SUDHL5 (cell line): ENCODE measurements around the gene PITPNC1.

DNA sequence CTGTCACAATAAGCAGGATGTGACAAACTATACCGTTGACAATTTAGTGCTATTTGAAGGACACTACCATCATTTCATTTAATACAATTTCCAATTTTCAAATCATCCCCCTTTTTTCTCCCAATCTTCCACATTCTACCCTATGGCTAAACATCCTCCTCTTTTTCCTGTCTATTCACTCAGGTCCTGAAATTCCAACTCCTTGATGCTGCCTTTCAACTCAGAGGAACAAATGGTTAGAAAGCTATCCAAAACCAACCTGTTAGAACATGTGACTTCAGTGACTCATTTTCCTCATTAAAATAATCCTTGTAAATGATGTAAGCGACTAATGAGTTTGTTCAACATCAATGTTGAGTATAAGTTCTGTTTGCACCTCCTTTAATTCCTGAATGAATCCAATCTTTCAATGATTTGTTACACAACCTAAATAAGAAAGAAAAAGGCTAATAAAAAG, 5.5 kb downstream of the PSMD12 start:
- PRO-cap = no peak

DNA sequence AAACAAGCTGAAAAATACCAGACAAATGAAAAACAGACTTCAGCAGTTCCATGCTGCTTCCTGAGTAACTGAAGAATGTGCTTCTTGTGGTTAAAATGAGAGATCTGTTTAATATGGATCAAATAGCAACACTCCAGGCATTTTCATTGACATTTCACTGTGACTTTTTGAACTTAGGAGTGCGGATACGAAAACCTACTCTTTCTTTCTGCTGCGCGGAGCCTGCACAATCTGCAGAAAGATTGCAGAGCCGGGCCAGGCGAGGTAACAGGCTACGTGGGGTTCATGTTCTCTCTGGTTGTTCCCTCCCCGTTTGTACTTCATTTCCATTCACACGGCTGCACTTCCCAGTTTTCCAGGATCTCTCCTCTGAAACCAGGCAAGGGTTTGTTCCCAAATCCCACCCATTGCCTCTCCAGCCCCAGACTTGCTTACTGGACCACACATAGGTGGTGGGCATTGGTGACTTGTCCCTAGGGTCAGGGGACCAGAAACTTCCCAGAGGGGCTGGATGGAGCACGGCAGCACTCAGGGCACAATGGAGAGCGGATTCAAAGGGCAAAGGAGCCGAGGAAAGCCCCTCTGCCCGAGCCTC, 462 bp upstream of the PITPNC1 start:
- PRO-cap = unidirectional peak, plus-strand start at position 227 of the sequence

DNA sequence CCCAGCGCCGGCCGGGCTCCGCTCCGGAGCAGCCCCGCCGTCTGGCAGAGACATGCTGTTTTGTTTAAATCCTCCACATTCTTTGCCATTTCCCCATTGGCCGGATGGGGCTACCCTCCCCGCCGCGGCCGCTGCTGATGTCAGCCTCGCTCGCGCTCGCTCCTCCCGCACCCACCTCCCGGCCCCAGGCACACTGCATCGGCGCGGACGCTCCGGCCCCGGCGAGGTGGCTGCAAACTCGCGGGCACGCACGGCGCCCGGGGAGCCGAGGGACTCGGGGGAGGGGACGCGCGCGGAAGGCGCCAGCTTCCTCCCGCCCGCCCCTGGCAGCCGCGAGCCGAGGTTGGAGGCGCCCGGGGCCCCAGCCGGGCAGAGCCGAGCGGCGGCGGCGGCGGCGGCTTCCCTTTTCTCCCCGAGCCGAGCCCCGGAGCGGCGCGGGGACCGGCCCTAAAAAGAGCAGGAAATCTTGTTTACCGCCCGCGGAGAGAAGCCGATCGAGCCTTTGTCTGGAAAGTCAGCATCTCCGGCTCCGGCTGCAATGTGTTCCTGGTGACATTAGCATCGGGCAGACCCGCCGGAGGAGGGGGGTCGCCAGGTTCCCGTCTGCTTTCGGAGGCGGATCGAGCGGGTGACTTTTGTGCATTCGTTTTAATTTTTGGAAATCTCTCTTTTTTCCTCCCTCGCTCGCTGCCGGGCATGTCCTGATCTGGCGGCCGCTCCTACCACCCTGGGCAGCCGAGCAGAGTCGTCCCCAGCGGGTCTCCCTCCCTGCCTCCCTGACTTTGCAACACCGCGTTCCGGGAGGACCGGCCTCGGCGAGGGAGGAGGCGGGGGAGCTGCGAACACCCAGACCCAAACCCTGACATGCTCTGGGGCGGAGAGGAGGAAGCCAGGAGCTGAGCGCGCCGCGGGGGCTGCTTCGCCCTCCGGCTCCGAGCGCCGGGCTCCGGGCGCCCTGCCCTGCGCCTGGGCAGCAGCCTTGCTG, at the start of gene PITPNC1:
Gene PITPNC1, plus strand, starts transcription at position 165 of the 985 bp plus-strand sequence.
- PRO-cap = bidirectional peak, plus-strand start at position 268 of the sequence, minus-strand start at position 36 of the sequence; bidirectional peak, plus-strand start at position 862 of the sequence, minus-strand start at position 866 of the sequence

DNA sequence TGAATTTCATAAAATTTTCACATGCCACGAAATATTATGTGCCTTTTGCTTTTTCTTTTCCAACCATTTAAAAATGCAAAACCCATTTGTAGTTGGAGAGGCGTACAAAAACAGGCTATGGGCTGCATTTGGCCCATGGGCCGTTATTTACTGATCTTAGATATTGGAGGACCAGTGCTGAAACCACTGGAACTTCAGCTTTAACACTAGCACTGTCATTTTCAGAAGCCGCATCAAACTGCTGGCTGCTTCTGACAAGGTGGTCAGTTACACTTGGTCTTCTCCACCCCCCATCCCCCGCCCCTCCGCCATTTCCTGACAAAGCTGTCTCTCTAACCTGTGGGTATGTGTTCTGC, 25.1 kb downstream of the PITPNC1 start:
- PRO-cap = no peak

DNA sequence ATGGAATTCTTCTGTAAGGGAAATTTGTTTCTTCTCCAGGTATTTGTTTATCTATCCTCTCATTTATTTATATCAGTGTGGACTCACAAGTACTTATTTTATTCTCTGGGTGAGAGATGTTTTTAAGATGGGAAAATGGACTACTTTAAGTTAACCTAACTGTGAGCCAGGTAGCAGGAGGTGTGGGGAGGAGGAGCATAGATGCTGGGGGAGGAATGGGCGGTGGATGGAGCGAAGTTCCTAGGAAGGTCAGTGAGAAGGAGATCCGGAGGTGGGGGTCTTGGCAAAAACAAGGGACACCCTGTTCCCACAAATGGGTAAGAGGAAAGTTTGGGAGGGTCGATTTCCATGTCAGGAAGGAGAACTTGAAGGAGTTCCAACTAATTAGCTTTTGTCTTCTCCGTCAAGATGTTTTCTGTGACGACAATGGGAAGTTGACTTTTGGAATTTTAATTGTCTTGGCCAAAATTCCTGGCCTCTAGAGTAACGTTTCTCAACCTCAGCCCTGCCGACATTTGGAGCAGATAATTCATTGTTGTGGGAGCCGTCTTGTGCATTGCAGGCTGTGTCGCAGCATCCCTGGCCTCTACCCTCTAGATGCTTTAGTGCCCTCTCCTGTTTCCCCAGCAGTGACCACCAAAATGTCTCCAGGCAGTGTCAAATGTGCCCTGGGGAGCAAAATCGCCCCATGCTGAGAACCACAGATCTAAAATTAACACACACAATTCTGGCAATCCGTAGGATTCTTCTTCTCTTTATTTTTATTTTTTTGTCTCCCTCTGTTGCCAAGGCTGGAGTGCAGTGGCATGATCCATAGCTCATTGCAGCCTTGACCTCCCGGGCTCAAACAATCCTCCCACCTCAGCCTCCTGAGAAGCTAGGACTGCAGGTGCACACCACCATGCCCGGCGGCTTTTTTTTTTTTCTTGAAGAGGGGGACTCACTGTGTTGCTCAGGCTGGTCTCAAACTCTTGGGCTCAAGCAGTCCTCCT, 97.1 kb downstream of the PITPNC1 start:
- PRO-cap = no peak

DNA sequence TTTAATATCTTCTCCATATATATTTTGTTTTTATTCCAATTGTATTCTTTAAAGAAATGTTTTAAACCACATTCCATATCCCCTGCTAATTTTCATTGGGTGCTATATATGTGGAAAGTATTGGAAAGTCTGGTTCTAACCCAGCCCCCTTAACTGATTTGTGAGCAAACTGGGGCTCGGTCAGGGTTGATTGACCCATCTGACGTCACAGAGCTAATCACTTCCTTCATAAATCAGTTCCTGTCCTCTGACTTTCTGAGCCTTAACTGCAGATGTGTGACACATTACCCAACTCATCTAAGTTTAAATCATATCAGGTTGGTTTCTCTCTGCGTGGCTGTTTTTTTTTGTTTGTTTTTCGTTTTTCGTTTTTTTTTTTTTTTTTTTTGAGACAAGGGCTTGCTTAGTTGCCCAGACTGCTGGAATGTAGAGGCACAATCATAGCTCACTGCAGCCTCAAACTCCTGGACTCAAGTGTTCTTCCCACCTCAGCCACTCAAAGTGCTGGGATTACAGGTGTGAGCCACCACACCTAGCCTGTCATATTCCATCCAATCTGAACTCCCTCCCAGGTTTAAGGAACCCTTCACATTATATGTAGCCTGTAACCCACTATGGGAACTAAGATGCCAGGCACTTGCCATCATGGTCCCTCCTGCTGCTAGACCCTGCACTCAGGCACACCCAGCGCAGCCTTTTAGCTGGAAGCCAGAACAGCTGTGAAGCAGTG, 7.1 kb upstream of the BPTF start:
- PRO-cap = bidirectional peak, plus-strand start at position 432 of the sequence, minus-strand start at position 162 of the sequence; bidirectional peak, plus-strand start outside the sequence, minus-strand start at position 663 of the sequence

DNA sequence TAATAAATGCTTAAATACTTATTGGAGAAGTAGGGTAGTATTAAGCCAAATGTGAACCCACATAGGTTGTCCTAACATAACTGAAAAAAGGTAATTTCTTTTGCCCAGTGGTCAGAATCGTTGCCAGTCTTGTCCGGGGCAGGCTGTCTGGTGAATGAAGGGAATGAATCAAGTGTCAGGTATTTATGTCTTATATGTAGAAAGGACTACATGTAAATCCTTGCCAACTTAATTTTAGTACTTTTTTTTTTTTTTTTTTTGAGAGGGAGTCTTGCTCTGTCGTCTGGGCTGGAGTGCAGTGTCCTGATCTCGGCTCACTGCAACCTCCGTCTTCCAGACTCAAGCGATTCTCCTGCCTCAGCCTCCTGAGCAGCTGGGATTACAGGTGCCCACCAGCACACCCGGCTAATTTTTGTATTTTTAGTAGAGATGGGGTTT, 2.4 kb downstream of the BPTF start:
- PRO-cap = bidirectional peak, plus-strand start at position 132 of the sequence, minus-strand start at position 156 of the sequence; unidirectional peak, minus-strand start at position 354 of the sequence

GRCh38 chr17:67993350-67994258, 2.7 kb downstream of the C17orf58 start:
- PRO-cap = bidirectional peak, plus-strand start at chr17:67993806, minus-strand start at chr17:67993513; unidirectional peak, plus-strand start at chr17:67993856

GRCh38 chr17:68267642-68268361, 20.0 kb downstream of the AMZ2 start:
- PRO-cap = no peak

DNA sequence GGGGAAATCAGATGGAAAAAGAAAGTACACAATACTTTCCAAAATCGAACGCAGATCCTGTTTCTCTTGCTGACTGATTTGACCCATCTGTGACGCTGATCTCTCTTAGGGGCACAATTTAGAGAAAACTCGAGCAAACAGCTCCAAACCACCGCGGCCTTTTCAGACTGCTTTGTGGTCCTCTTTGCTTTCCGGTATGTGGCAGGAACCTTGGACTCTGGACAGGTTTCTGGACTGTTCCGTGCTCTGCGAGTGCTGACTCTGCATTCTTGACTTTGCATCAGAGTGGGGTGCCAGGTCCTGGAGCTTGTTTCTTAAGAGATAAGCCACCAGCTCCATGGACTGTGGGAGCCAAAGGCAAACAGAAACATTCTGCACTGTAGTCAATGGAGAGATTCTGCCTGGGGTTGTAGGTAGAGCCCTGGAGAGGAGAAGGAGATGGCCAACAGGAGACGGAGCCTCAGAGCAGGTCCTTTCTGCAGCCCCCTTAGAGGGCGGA, 65.7 kb downstream of the WIPI1 start:
- PRO-cap = no peak

- PRO-cap = unidirectional peak, plus-strand start at chr17:68457934; unidirectional peak, plus-strand start at chr17:68458182
Measured at GRCh38 chr17:68457735-68458424, 584 bp upstream of the WIPI1 start.

DNA sequence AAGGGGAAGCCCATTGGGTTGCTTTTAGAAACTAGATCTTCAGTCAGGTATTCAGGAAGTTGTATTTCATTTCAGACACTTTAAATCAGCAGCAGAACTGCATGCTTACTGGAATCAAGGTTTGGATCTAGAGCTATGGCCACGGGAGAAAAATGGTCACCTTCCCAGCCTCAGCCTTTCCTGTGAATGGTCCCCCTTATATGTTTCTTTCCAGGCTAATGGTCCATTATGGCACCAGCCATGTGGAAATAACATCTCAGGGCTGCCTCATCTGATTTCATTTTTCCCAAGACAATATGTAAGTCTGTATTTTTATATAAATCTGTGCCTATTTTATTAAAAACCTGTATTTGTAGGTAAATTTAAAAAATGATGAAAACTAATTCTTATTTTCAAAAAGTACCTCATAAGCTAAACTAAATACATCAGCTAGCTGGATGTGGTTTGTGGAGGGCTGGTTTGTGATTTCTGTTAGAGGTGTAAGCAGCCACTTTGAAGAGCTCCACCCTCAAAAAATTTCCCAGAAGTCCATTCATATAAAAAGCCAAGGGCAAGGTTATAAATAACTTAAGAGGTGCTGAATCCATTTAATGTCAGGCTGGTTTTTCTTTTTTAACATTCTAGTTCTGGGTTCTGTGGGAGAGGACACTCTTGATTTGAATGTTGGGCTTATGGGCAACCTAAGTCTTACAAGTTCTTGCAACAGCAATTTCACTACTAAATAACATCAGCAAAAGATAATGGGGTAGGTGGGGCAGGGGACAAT, 3.2 kb upstream of the WIPI1 start:
- PRO-cap = bidirectional peak, plus-strand start at position 615 of the sequence, minus-strand start at position 614 of the sequence

- PRO-cap = no peak
Measured at GRCh38 chr17:68468106-68468805, 11.0 kb upstream of the WIPI1 start.

- PRO-cap = no peak
Measured at GRCh38 chr17:68491803-68492567, 20.2 kb upstream of the PRKAR1A start.

- PRO-cap = unidirectional peak, minus-strand start at chr17:68498741
Measured at GRCh38 chr17:68498428-68499176, 13.6 kb upstream of the PRKAR1A start.

- PRO-cap = no peak
Measured at GRCh38 chr17:68515334-68515783, 3.1 kb downstream of the PRKAR1A start.

GRCh38 chr17:68598424-68599013, 2.6 kb downstream of the FAM20A start:
- PRO-cap = no peak

GRCh38 chr17:68611540-68612246, 10.5 kb upstream of the FAM20A start:
- PRO-cap = no peak

DNA sequence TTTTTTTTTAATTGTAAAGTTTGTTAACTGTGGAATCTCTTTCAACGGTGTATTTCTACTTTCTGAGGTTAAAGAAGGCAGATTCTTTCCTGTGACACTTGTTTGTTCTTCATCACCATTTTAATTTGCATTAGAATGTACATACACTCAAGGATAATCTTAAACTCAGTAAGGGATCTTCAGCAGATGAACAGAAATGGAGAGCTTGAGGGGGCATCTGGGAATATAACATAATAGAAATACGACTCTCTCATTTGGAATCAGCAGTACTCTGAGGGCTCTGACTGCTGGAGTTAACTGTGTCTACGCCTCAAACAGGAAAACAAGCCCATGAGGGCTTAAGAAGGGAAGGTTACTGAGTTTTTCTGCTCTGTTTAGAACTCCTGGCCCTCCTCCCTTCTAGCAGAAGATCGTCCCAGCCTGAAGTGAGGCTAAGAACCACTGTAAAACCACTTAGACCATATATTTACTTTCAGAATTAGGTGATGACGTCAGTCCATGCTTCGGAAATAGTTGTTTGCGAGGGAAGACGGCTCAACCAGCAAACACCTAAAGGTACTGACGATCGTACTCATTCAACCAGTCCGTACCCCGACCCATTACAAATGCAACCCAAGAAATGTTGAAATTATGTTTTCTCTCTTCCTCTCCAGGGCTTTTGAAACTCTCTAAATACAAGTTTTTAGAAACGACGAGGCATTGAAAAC, 148.6 kb upstream of the FAM20A start:
- PRO-cap = no peak

- PRO-cap = no peak
Measured at GRCh38 chr17:68819397-68819895, 135.7 kb downstream of the ABCA8 start.